T-cell (primary cell): ENCODE results near the genes MIEF2, GRAP and MAPK7.

DNA sequence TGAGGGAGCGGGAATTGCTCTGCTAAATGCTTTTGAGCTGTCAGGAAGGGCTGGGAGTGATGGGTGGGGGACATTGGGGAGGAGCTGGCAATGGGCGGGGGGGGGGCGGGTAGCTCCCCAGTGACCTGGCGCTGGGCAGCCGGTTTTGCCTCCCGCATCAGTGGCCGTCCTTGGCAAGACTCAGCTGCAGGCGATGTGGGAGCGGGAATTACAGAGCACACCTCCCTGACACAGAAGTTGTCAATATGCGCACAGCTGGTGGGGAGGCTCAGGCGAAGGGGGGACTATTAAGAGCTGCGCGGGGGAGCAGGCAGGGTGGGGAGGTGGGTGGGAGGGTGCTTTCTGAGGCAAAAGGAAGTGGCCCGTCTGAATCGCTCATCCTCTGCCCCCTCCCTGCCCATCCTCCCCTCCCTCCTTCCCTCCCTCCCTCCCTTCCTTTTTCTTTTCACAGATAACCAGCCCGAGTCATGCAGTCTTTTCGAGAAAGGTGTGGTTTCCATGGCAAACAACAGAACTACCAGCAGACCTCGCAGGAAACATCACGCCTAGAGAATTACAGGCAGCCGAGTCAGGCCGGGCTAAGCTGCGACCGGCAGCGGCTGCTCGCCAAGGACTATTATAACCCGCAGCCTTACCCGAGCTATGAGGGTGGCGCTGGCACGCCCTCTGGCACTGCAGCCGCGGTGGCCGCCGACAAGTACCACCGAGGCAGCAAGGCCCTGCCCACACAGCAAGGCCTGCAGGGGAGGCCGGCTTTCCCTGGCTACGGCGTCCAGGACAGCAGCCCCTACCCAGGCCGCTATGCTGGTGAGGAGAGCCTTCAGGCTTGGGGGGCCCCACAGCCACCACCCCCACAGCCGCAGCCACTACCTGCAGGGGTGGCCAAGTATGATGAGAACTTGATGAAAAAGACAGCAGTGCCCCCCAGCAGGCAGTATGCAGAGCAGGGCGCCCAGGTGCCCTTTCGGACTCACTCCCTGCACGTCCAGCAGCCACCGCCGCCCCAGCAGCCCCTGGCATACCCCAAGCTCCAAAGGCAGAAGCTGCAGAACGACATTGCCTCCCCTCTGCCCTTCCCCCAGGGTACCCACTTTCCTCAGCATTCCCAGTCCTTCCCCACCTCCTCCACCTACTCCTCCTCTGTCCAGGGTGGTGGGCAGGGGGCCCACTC lies 43.9 kb downstream of the SREBF1 start:
- PRO-cap, 7 experiments, result peak in 7 of 7 experiments; most common plus-strand start position 511 of the sequence (in 5); most common minus-strand start position 289 of the sequence (in 2)

- PRO-cap, 7 experiments, result no peak in any of the 7 experiments
Measured at GRCh38 chr17:17841458-17841684, 4.6 kb upstream of the SREBF1 start.

- PRO-cap, 7 experiments, result no peak in any of the 7 experiments
Measured at GRCh38 chr17:17876879-17877477, 40.2 kb upstream of the SREBF1 start.

GRCh38 chr17:17959115-17960313 lies 12.7 kb downstream of the TOM1L2 start:
- PRO-cap, 7 experiments, result peak in 5 of 7 experiments; most common plus-strand start chr17:17960054 (in 3); most common minus-strand start chr17:17959575 (in 4)

- PRO-cap, 7 experiments, result no peak in any of the 7 experiments
Measured at GRCh38 chr17:17973815-17974144, 1.1 kb downstream of the DRC3 start.

- PRO-cap, 7 experiments, result no peak in any of the 7 experiments
Measured at GRCh38 chr17:18021042-18021570, 17.9 kb downstream of the ATPAF2 start.

DNA sequence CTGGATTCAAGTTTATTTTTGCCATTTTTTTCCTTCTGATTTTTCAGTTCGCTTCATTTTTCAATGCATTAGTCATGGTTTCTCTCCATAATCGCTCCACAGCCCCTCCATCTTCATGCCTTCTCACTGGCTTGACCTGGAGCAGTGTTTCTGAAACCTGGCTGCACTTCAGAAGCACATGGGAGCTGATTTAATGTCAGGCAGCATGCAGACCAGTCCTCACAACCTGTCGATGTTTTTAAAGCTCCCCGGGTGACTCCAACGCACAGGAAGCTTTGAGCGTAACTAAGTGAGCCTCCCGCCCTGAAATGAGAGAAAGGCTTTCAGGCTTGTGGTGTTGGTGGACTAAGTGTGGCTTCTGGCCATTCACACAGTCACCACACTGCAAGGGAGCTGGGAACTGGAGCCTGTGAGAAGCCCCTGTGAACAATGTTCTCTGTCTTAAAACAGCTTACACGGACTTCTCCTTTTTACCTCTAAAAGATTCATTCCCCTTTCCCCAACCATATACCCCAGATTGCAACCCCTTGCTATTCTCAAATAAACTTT lies 16.8 kb upstream of the DRG2 start:
- PRO-cap, 7 experiments, result no peak in any of the 7 experiments

DNA sequence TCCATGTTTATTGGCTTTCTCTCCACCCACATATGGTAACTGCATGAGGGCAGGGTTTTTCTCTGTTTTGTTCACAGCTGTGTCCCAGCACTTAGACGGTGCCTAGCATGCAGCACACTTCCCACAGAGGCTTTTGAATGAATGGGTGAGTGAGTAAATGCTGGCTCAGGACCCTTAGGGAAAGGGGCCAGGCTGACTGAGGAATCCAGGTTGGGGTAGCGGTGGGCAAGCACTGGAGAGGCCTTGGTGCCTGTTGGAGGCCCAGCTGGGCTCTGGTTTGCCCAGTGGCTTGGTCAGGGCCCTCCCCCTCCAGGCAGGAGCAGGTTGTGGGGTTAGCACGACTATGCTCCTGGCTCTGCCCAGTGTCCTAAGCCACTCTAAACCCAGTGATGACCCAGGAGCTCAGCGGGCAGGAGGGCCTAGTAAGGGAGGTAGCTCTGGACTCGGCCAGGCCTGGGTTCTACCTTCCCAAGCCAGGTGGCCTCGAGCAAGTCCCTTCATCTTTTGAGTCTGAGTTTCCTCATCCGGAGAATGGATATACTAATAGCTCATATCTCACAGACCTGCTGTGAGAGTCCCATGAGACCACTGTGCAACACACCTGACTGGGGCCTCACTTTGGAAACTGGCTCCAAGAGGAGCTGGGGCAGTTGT lies 7.5 kb downstream of the MYO15A start:
- PRO-cap, 7 experiments, result no peak in any of the 7 experiments

- PRO-cap, 7 experiments, result no peak in any of the 7 experiments
Measured at GRCh38 chr17:18206589-18207037, 18.8 kb upstream of the LLGL1 start.

DNA sequence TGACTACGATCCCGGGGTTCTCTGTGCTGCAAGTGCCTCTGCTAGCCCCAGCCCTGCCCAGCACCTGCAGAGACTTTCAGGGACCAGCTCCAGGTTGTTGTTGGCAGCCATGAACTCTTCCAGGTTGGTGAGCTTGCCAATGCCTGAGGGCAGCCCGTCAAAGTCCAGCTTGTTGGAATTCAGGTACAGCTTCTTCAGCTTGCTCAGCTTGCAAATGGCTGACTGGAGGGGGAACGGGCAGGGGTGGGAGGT lies 5.4 kb downstream of the FLII start:
- PRO-cap, 7 experiments, result no peak in any of the 7 experiments

DNA sequence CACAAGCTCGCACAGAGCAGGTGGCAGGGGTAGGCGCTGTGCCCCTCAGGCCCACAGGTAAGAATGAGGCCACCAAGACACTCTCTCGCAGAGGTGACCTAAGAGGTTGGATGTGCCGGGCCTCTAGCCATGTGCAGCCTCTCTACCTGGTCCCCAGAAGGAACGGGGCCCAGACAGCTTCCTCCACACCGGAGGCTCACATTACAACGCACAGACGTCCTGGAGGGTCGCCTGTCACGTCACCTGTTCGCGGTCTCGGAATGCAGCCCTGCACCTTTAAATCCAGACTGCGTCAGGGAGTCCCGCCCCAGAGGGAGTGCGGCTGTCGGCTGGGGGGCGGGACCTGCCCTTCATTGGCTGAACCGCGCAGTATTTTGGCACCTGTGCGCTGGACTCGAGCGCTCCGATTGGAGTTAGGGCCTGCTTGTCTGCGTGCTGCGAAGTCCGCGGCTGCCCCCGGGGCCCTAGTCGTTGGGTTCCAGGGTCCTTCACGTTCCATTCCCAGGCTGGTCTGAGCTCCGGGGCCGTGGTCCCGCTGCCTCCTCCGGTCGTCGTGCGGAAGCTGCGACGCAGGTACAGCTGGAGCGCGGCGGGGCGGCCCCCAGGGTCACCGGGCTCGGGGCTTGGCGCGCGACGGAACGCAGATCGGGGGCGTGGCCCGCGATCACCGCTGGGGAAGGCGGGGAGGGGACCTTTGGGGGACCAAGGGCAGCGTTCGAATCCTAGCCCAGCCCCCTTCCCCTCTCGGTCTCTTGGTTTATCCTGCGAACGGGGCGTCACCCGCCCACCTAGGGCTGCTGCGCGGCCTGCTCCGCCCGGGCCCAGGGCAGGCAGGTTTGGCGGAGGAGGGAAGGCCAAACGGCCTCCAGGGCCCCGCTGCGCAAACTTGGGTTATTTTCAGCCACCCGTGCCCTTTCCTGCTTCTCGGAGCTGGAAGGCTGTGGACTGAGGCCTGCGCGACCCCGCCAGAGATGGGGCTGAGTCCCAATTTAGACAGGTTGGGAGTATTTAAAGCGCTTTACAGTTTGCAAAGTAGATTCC lies at the start of gene MIEF2:
Gene MIEF2, plus strand, starts transcription at position 498 of the 1,041 bp plus-strand sequence.
- PRO-cap, 7 experiments, result peak in 7 of 7 experiments; most common plus-strand start position 498 of the sequence (in 7); most common minus-strand start position 640 of the sequence (in 5)

GRCh38 chr17:18718659-18719264 lies 25.1 kb upstream of the FBXW10 start:
- PRO-cap, 7 experiments, result no peak in any of the 7 experiments

GRCh38 chr17:19000402-19001401 lies 3.9 kb downstream of the FAM83G start:
- PRO-cap, 7 experiments, result no peak in any of the 7 experiments

DNA sequence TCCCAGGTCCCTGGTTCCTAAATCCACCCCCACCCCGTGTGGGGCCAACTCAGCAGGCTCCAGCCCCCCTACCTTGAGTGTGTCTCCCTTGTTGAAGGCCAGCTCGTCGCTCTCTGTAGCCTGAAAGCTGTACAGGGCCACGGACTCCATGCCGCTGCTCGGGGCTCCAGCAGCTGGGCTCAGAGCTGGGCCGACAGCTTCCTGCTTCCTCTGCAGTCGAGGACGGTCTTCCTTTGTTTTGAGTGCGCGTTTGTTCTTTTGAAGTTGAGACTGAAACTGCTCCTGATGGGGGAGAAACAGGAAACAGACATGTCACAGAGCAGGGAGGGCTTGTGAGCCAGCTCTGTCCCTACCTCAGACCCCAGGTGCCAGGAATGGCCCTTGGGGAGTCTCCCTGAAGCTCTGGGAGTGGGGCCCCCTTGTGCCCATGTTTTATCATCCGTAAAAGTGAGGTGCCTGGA lies at the start of gene GRAP:
Gene GRAP, minus strand, starts transcription at position 181 of the 461 bp plus-strand sequence.
- PRO-cap, 7 experiments, result no peak in any of the 7 experiments

GRCh38 chr17:19187943-19188617 lies 49.1 kb upstream of the EPN2 start:
- PRO-cap, 7 experiments, result peak in 7 of 7 experiments; most common plus-strand start chr17:19188016 (in 7); most common minus-strand start chr17:19188126 (in 1)

- PRO-cap, 7 experiments, result no peak in any of the 7 experiments
Measured at GRCh38 chr17:19268671-19269022, 31.5 kb downstream of the EPN2 start.

DNA sequence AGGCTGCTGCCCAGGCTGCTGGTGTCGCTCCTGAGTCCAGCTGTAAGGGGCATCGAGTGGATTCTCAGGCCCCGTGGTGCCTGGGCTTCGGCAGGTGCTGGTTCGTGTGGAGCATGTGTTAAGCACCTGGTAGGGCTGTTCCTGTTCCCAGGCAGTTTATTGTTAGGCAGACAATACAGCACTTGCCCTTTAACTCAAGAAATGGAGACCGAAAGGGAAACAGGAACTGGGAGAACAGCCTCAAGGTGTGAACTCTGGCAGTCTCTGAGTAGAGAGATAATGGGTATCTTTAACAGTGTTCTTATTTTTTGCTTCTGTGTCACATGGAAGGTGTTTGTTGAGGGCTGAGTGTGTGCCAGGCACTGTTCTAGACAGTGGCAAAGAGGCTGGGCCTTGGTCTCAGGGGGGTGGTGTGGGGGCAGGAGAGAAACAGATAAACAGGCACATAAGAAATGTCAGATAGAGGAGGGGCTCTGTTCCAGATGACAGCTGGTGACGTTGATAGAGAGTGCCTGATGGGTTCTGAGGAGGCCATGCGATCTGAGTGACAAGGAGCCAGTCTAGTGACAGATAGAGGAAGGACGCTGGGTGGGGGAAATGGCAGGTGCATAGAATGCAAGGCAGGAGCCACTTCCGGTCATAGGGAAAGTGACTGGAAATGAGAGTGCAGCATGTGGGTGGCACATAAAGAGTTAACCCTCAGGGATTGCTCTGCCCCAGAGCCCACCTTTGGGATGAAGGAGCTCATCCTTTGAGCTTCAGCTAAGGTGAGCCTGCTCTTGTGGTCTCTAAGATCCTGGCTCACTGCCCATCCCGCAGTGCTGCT lies 33.8 kb downstream of the EPN2 start:
- PRO-cap, 7 experiments, result no peak in any of the 7 experiments

DNA sequence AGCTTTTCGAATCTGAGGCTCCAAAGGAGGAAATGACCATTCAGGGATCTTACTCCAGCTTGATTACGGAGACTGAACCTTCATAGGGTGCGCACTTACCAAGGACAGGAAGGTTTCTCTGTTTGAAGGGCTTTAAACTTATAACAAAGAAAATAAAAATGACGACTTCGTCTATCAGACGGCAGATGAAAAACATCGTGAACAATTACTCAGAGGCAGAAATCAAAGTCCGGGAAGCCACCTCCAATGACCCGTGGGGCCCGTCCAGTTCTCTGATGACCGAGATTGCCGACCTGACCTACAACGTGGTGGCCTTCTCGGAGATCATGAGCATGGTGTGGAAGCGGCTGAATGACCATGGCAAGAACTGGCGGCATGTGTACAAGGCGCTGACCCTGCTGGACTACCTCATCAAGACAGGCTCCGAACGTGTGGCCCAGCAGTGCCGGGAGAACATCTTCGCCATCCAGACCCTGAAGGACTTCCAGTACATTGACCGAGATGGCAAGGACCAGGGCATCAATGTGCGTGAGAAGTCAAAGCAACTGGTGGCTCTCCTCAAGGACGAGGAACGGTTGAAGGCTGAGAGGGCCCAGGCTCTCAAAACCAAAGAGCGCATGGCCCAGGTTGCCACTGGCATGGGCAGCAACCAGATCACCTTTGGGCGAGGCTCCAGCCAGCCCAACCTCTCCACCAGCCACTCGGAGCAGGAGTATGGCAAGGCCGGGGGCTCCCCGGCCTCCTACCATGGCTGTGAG lies 46.0 kb downstream of the EPN2 start:
- PRO-cap, 7 experiments, result no peak in any of the 7 experiments

- PRO-cap, 7 experiments, result no peak in any of the 7 experiments
Measured at GRCh38 chr17:19336568-19337708, 25.6 kb downstream of the B9D1 start.

- PRO-cap, 7 experiments, result no peak in any of the 7 experiments
Measured at GRCh38 chr17:19378359-19378668, at the start of gene MAPK7. MAPK7 (plus strand) TSS chr17:19378498.